Liver (tissue), 9 donors: ENCODE measurements around a stretch of chr5.

DNA sequence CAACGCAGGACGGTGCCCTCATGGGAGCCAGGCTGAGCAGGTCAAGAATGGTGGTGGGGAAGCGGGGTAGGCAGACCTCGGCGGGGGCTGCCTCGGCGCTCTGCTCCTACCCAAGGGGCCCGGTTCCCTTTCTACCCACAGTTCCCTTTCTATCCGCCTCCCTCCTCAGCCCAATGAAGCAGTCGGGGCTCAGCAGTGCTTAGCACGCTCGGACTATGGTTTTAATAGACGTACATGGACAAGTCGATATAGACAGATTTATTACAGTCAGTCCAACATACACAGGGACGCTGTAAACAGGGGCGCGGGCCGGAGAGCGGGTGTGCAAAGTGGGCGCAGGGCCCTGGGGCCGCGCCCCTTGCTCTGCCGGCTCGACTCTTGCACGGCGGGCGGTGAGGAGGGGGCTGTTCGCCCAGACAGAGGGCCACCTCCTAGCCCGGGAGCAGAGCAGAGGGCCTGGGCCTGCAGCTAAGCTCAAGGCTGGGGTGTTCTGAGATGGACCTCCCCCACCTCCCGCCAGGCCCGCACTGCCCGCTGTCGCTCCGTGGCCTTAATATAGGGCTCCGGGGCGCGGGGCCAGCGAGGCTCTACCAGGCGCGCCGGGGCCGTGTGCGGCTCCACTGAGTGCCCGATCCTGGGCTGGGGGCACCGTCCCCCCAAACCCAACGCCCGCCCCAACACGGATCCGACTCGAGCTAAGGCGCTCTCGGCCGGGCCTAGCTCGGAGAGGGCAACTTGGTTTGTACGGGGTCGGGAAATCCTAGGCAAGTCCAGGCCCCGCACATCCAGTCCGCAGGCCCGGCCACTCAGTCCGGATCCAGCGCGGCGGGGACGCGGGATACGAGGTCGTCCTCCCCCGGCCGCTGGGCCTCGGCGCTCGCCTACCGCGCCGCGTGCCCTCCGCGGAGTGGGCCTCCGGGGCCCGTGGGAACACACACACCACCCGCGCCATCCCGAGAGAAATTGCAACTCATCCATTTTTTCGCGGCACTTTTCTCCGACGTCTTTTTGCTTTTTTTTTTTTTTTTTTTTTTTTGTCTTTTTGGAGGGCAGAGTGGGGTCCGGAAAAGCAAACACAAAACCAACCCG lies 6.1 kb downstream of the PITX1 start:
- PRO-cap, 5 experiments = no peak in any of the 5 experiments
- RAMPAGE, long total RNA, 2 experiments = no peak in any of the 2 experiments
- RRBS = 24% methylated on average over 49 of the region's 89 CpGs

DNA sequence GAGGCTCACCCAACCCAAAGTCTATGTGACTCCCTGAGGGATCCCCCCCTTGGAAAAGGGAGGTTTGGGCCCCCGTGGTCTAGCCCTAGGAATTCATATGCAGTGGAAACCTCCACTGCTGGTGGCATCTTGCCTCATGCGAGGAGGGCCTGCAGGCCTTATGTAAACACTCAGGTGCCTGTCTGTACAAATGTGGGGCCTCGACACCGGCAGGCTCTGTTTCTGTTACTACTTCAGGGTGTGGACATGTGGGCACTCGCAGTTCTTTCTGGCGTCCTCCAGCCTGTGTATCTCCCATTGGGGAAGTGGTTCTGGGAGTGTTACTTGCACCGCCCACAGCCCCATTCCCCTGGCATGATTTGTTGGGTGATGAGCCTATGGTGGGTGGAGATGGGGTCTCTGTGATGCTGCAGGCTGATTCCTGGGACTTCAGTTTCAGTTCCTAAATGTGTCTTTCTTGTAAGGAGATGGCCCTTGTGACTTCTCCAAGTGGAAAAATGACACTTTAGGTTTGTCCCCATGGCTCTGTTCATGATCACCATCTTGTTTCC lies 82.1 kb upstream of the PITX1 start:
- PRO-cap, 5 experiments = peak in 1 of 5 experiments; most common minus-strand start position 270 of the sequence (in 1)
- RAMPAGE, long total RNA, 2 experiments = no peak in any of the 2 experiments
- RRBS = no CpG with 5 or more reads among the region's 7 CpGs

DNA sequence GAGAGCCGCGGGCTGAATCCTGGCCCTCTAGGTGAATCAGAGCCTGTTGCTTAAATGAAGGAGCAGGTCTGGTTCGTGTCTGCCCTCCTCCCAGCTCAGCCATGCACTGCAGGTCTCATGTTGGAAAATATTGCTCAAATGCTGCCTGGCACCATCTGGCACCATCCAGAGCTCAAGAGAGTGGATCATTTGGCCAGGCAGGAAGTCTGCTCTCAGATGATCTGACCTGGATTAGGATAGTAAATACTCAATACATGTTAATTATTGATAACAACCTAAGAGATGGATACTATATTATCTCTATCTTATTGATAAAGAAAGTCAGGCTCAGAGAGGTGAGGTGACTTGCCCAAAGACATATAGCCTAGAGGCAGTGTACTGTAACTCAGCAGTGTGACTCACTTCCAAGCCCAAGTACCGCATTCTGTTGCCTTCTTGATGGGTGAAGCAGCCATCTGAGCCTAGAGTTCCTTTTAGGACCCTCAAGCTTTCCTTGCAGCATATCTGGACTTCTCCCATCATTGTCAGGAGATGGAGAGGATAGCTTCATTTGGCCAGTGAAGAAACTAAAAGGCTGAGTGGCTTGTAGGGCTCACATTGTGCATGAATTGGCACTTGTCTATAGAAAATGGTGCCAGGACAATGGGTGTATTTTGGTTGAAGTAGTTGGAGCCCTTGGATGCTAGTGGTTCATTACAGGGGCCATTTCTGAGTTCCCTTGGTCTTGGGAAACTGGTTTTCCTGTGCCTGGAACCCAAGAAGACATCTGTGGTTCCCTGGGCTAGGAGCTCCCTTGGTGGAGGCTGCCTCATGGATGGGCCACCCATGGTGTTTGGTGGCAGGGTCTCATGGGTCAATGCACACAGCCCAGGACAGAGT lies 104.5 kb upstream of the PITX1 start:
- PRO-cap, 5 experiments = no peak in any of the 5 experiments
- RAMPAGE, long total RNA, 2 experiments = no peak in any of the 2 experiments
- RRBS = no CpG with 5 or more reads among the region's 4 CpGs

- PRO-cap, 5 experiments = no peak in any of the 5 experiments
- RAMPAGE, long total RNA, 2 experiments = no peak in any of the 2 experiments
- RRBS = no CpG with 5 or more reads among the region's 10 CpGs
Measured at GRCh38 chr5:135263335-135263671, 135.7 kb downstream of the MACROH2A1 start.

DNA sequence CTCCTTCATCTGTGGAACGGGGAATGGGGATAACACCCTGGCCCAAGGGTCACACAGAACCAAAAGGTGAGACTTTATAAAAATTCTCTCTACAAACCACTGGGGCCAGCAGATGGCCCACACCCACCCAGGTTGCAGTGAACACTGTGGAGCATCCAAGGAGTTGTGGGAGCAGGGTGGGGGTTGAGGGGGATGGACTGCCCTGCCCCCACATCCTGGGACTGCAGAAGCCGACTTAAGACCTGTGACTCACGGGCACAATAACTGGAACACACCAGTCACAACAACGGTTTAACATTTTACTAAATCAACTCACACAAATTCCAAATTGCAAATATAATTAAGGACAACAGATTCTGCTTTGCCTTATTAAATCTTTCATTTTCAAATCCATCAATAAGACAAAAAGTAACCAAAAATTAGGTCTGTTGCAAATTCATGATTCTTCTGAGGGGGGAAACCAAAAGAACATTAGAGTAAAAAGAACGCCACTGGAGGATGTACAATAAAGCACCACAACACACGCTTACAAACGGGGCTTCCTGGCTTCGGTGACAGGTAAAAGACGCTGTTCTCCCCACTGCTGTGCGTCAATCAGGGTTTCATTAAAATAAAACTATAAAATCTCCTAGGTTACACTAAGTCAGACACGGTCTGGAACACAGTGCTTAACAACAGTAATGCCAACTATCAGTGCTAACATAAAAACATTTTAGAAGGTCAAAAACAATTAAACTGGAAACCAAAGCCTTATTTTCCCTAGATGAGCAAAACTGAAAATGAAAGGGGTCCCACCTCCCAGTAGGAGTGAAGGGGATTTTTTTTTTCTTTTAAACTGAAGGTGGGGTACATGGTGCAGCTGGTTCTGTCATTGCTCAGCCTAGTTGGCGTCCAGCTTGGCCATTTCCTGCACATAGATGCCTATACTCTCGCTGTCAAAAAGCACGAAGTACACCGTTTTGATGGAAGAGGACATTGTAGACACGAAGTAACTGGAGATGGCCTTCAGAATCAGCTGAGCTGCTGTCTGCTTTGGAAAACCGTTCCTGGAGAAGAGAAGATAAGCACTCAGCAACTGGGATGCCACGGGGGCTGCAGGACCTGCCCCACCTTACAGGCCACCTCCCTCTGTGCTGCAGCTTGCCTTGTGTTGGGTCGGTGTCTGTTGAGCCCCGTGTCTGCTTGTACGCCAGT lies 64.5 kb downstream of the MACROH2A1 start:
- PRO-cap, 5 experiments = no peak in any of the 5 experiments
- RAMPAGE, long total RNA, 2 experiments = no peak in any of the 2 experiments
- RRBS = no CpG with 5 or more reads among the region's 21 CpGs

DNA sequence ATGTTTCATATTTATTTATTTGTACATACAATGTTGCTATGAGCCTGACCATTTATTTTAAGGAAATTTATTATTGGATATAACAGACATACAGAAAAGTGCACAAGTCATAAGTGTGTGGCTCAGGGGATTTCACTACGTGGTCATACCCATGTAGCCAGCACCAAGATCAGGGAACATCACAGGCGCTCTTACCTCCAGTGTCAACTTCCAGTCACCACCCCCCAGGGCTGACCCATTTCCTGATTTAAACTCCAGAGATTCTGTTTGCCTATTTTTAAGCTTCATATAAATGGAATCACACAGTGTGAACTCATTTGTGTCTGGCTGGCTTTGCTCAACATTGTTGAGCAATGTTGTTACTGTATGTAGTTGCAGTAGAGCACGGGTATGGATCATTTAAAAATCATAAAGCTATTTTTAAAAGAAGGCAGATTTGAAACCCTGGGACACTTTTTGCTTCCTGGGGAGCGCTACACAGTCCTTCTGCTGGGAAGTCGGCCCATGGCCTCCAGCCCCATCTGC lies 13.6 kb downstream of the DCANP1 start:
- PRO-cap, 5 experiments = no peak in any of the 5 experiments
- RAMPAGE, long total RNA, 2 experiments = no peak in any of the 2 experiments
- RRBS = no CpG with 5 or more reads among the region's 5 CpGs

- PRO-cap, 5 experiments = no peak in any of the 5 experiments
- RAMPAGE, long total RNA, 2 experiments = no peak in any of the 2 experiments
- RRBS = 7% methylated on average over 18 of the region's 63 CpGs
Measured at GRCh38 chr5:135929798-135930564, 24.8 kb downstream of the LECT2 start.

GRCh38 chr5:135990393-135991179 lies 35.8 kb upstream of the LECT2 start:
- PRO-cap, 5 experiments = peak in 4 of 5 experiments; most common plus-strand start chr5:135990863 (in 1); most common minus-strand start chr5:135990663 (in 4)
- RAMPAGE, long total RNA, 2 experiments = no peak in any of the 2 experiments
- RRBS = no CpG with 5 or more reads among the region's 23 CpGs

DNA sequence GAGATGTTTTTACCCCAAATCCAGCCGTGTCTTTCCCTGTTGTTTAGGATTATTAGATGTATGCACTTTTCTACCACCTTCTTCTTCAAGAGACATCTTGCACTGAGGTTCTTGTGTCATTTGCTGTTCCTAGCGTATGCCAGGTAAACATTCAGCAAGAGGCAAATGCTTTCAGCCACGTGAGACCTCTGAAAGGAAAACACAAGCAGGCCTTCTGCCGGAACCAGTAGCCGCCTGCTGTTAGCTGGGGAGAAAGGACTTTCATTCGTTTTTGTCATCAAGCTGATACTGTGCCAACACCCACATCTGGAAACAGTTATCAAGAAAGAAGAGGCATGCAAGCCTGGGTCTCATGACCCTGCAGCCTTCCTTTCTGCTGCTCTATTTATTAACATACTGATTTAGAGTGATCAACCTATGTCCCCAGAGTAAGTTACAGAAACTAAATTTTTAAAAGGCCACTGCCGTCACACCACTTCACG lies 9.4 kb upstream of the TGFBI start:
- PRO-cap, 5 experiments = peak in 1 of 5 experiments; most common plus-strand start position 226 of the sequence (in 1)
- RAMPAGE, long total RNA, 2 experiments = no peak in any of the 2 experiments
- RRBS = no CpG with 5 or more reads among the region's 8 CpGs

GRCh38 chr5:136024346-136024547 lies 4.5 kb upstream of the TGFBI start:
- PRO-cap, 5 experiments = no peak in any of the 5 experiments
- RAMPAGE, long total RNA, 2 experiments = no peak in any of the 2 experiments
- RRBS = no CpG with 5 or more reads among the region's 4 CpGs

- PRO-cap, 5 experiments = no peak in any of the 5 experiments
- RAMPAGE, long total RNA, 2 experiments = no peak in any of the 2 experiments
- RRBS = no CpG with 5 or more reads among the region's 11 CpGs
Measured at GRCh38 chr5:136070466-136071467, 42.0 kb downstream of the TGFBI start.

- PRO-cap, 5 experiments = no peak in any of the 5 experiments
- RAMPAGE, long total RNA, 2 experiments = no peak in any of the 2 experiments
- RRBS = no CpG with 5 or more reads among the region's 2 CpGs
Measured at GRCh38 chr5:136663741-136664240, 298.4 kb upstream of the TRPC7 start.

GRCh38 chr5:136811674-136812033 lies 446.3 kb upstream of the TRPC7 start:
- PRO-cap, 5 experiments = no peak in any of the 5 experiments
- RAMPAGE, long total RNA, 2 experiments = no peak in any of the 2 experiments
- RRBS = no CpG with 5 or more reads among the region's 2 CpGs

DNA sequence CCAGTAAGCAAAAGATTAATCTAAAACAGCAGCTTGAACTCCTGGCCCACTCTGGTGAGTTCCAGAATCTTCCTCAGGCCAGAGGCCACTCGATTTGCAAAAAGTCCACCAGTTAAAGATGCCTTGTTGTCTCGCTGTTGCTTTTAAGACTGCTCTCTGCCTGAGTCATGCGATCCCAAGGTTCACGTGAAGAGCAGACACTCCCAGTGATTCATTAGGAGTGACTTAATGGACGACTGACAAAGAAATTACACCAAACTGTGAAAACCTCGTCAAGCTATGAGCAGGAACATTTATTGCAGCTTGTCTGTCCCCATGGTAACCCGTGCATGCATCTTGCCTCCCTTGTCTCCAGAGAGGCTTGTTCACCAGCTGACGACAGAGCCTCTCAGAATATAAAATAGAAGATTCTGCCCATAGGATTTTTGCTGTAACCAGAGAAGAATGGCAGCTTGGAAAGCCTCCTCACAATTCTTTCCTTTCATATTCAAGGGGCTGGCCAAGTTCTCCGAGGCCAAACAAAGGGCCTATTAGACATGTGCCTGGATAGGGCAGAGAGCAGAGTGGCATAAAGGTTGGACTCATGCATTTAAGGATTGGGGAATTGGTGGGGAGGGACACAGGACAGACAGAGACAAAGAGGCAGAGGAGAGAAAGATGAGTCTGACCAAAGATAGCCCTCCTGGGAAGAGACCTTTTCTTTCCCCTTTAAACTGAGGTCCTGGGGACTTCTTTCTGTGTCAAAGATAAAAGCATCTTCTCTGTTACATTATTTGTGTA lies 352.6 kb downstream of the SPOCK1 start:
- PRO-cap, 5 experiments = no peak in any of the 5 experiments
- RAMPAGE, long total RNA, 2 experiments = no peak in any of the 2 experiments
- RRBS = no CpG with 5 or more reads among the region's 9 CpGs

DNA sequence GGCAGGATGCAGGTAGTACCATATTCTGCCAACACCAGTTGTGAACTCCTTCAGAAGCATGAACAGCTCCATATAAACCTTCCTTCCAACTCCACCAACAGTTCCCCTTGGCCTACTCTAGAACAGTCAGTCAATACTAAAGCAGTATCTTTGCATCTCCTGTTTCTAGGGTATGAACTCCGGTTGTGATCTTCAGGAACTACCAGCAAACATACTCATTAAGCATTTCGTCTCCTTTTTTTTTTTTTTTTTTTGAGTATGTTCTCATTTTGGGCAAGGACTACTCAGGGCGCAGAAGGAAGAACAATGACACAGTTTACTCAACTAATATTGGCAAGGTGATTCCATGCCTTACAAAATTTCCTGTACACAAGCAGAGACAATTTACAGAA lies 197.7 kb downstream of the SPOCK1 start:
- PRO-cap, 5 experiments = no peak in any of the 5 experiments
- RAMPAGE, long total RNA, 2 experiments = no peak in any of the 2 experiments
- RRBS = no CpG with 5 or more reads among the region's 3 CpGs

DNA sequence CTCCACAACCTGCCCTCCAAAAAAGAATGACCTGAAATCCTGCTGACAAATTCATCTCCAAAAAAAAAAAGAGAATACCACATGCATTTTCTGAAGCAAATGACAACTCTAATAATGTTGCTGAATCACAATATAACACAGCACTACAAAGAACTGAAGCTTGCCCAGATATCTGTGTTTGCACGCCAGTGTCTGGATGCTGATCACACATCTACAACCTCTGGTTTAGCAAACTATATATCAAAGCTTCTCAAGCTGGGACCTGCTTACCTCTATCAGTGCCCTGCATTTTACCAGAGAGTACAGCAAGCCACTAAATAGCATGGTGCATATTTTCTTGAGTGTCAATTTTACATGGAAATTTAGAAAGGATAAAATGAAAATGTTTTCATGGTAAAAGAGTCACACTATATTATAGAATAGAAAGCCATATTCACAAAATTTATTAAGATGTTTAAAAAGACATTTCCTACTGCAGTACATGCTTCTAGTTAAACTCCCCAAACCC lies 73.7 kb downstream of the SPOCK1 start:
- PRO-cap, 5 experiments = no peak in any of the 5 experiments
- RAMPAGE, long total RNA, 2 experiments = no peak in any of the 2 experiments
- RRBS = no CpG with 5 or more reads among the region's 1 CpG

- PRO-cap, 5 experiments = no peak in any of the 5 experiments
- RAMPAGE, long total RNA, 2 experiments = no peak in any of the 2 experiments
Measured at GRCh38 chr5:137837754-137838049, 30.0 kb upstream of the MYOT start.

DNA sequence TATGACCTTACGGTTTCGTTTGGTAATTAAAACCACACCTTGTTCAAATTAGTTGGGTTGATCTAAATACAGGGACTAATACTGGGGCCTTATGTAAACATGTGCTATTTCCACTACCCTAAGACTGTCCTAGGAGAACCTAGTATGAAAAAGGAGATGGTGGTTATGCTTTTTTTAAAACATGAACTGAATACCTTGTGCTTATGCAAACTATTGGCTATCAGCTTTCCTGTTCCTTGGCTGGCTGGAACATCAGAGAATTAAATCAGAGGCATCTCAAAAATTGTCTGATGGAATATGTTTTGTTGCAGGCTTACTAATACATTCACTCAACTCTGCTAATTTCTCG lies 3.9 kb downstream of the MYOT start:
- PRO-cap, 5 experiments = no peak in any of the 5 experiments
- RAMPAGE, long total RNA, 2 experiments = no peak in any of the 2 experiments
- RRBS = no CpG with 5 or more reads among the region's 3 CpGs

DNA sequence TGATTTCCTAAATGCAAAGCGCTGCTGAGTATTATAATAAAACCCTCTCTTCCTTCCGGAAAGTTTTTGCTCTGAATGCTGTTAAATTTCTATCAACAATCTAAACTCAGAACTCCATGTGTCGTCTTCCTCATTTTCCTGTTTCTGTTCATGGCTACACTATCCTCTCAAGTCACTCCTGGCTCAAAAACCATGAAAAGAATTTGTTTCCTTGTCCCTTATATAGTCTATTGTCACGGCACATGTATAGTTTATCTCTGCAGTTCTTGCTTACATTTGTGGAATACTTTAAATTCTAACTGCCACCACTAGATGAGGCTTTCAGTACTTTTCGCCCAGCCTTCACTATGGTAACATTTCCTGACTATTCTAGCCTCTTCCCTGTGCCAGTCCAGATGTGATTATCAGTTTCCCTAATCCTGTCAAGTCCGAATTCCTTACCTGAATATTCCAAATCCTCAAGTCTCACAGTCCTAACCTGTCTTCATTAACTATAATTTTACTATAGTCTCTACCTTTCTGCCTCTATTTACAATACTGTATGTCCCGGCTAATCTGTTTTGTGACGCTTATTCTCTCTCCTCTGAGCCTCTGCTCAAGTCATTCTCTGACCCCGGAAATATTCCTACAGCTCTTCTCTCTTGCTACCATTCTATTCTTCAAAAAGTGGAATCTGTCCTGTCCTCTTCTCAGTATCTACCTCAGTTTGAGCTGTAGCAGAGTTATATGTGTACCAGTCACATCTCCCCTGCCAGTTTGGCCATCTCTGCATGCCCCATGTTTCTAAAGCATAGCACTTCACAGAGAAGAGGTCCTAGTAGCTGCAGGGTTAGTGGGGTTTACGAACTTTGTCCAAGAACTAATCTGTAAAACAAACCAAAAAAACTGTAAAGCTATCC lies 34.8 kb downstream of the PKD2L2 start:
- PRO-cap, 5 experiments = no peak in any of the 5 experiments
- RAMPAGE, long total RNA, 2 experiments = no peak in any of the 2 experiments
- RRBS = no CpG with 5 or more reads among the region's 10 CpGs

DNA sequence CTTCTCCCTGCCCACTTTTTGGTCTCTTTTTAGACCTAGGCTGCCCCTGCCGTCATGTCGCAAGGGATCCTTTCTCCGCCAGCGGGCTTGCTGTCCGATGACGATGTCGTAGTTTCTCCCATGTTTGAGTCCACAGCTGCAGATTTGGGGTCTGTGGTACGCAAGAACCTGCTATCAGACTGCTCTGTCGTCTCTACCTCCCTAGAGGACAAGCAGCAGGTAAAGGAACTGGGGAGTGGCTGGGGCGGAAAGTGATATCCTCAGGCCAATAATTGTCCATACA lies 656 bp downstream of the KIF20A start:
- PRO-cap, 5 experiments = no peak in any of the 5 experiments
- RAMPAGE, long total RNA, 2 experiments = no peak in any of the 2 experiments
- RRBS = no CpG with 5 or more reads among the region's 10 CpGs